OCI-LY7 (cell line): ENCODE results near the genes PCYT1B, POLA1, MAGEB18 and FTHL17.

- PRO-cap, result no peak
- RAMPAGE, long total RNA, result no peak
Measured at GRCh38 chrX:24117178-24117762, 32.3 kb upstream of the ZFX start.

- PRO-cap, result no peak
- RAMPAGE, long total RNA, result no peak
Measured at GRCh38 chrX:24148472-24148885, 1.1 kb upstream of the ZFX start.

GRCh38 chrX:24181970-24183107, 32.8 kb downstream of the ZFX start:
- PRO-cap, result no peak
- RAMPAGE, long total RNA, result no peak

- PRO-cap, result no peak
- RAMPAGE, long total RNA, result no peak
Measured at GRCh38 chrX:24190400-24191028, 41.0 kb downstream of the ZFX start.

GRCh38 chrX:24397035-24397498, 36.6 kb downstream of the SUPT20HL1 start:
- PRO-cap, result no peak
- RAMPAGE, long total RNA, result no peak

GRCh38 chrX:24646500-24647631, at the start of gene PCYT1B:
TSS of gene PCYT1B (minus strand) at chrX:24647347.
- PRO-cap, result no peak
- RAMPAGE, long total RNA, result no peak

DNA sequence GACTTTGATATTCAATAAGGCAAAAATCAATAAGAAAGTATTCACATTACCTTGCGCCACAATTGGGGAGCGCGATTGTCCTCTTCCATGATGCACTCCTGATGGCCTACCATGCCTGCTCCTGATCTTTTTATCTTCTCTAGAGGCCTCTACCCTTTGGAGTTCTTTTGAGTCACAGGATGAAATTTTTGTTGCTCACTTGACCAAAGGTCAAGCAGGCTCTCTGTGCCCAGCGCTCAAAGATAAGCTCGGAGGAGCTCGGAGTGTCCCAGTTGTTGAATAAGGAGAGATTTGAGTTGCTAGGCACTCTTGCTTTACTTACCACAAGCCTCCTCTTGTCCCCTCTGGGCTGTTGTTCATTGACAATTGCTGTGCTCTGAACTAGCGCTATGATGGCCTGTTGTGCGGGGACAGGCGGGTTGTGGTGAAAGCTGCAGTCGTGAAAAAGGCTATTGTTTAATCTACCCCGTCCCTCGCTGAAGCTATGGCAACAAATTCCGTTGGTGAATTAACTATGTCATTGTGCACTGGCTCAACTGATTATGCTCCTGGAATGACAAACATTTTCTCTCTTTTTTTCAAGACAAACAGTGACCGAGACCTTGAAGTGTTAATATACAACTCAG, 21.1 kb upstream of the POLA1 start:
- PRO-cap, result no peak
- RAMPAGE, long total RNA, result no peak

- PRO-cap, result bidirectional peak, plus-strand start at chrX:24693921, minus-strand start at chrX:24693753
- RAMPAGE, long total RNA, result no peak
Measured at GRCh38 chrX:24693230-24694458, at the start of gene POLA1. TSS of gene POLA1 (plus strand) at chrX:24693918.

DNA sequence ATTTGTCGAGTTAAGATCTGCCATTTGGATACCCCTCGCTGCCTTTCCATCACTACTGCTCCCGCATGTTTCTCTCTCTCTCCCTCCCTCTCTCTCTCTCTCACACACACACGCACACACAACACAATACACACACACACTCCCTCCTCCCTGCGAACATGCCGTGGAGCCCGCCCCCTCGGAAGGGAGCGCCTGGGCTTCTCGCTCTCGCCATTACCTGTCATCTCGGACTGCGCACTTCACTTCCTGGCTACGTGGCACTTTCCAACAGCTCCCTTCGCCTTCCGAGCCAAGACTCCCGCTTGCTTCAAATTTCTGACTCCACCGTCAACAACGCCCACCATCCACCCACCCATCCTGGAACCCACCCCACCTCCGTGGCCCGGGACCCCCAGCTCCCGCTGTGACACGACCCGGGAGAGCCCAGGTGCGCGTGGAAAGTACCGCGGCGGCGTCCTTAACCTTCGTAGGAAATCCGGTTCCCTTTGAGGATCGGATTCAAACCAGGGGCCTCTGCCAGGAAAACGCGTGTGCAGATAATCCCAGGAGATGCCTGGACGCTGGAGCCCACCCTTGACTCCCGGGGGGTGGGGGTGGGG, 12.6 kb downstream of the ARX start:
- PRO-cap, result no peak
- RAMPAGE, long total RNA, result no peak

GRCh38 chrX:25352213-25352472, 336.4 kb upstream of the ARX start:
- PRO-cap, result no peak
- RAMPAGE, long total RNA, result no peak

- PRO-cap, result no peak
- RAMPAGE, long total RNA, result no peak
Measured at GRCh38 chrX:26138249-26138558, at the start of gene MAGEB18. TSS of gene MAGEB18 (plus strand) at chrX:26138343.

DNA sequence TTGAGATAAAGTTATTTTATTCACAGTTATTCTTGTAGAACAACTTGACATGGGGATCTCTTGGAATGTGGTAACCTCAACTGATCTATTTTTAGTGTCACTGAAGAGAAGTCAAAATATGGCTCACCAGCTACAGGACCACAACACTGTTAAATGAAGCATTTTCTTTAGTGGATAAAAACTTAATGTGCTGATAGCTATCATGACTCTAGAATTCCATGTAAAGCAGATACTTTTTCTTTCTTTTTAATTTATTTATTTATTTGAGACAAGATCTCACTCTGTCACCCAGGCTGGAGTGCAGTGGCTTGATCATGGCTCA, 289.9 kb upstream of the DCAF8L1 start:
- PRO-cap, result no peak
- RAMPAGE, long total RNA, result no peak

DNA sequence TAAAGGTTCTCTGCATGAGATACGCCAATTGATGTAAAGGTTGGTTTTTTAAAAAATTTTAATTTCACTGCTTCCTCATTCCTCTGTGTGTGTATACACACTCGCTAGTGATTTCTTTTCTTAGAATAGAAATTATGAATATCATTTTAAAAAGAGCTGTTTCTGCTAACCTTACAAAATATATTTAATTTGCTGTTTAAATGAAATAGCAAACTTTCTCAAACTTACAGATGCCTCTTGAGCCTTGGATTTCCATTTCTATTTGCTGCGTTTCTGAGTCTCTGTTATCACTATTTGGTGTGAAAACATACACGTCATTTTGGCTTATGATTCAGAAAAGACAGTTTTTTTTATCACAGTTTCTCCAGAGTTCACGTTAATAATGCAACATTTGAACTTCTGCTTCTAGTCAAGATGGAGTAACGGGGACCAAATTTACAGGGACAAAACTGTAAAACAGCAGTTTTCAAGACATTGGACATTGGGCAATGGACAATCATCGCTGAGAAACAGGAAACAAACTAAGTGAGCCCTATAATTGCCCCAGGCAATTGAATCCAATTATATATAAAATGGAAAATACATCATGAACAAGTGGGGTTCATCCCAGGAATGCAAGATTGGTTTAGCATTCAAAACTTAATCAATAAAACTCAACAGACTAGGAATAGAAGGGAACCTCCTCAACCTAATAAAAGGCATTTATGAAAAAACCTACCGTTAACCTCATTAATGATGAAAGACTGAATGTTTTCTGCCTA, 36.1 kb upstream of the TASL start:
- PRO-cap, result no peak
- RAMPAGE, long total RNA, result no peak

DNA sequence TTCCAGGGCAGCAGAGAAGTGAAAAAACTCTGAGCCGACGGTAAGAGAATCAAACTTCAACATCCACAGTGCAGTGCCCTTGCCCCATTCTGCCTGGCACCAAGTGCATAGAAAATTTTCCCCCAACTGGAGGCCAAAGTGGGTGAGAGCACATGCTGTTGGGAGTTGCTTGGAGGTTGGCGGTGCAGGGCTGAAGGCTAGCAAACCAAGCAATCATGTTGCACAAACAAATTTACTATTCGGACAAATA, 36.1 kb upstream of the GK start:
- PRO-cap, result no peak
- RAMPAGE, long total RNA, result no peak

DNA sequence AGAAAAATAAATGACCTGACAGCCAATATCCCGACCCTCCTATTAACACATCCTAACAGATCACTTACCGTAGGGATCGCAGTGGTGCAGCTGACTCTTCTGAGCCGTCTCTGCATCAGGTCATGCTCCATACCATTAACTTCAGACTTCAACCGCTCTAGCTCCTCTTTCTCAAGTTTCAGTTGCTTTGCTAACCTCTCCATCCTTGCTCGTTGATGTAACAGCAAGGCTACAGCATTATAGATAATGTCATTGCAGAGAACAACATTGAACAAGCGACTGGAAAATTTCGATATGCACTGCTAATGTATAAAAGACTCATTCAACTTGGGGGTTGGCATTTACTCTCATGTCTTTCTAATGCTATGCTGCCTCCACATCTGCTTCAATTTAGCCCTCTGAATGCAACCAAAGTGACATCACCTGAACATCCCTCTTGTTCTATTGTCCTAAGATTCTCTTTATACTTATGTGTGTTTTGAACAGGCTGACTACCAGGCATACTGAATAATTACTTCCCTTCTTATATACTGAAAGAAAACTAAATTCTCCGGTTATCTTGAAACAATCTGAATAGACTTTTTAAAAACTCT, 36.2 kb downstream of the TAB3 start:
- PRO-cap, result no peak
- RAMPAGE, long total RNA, result no peak

DNA sequence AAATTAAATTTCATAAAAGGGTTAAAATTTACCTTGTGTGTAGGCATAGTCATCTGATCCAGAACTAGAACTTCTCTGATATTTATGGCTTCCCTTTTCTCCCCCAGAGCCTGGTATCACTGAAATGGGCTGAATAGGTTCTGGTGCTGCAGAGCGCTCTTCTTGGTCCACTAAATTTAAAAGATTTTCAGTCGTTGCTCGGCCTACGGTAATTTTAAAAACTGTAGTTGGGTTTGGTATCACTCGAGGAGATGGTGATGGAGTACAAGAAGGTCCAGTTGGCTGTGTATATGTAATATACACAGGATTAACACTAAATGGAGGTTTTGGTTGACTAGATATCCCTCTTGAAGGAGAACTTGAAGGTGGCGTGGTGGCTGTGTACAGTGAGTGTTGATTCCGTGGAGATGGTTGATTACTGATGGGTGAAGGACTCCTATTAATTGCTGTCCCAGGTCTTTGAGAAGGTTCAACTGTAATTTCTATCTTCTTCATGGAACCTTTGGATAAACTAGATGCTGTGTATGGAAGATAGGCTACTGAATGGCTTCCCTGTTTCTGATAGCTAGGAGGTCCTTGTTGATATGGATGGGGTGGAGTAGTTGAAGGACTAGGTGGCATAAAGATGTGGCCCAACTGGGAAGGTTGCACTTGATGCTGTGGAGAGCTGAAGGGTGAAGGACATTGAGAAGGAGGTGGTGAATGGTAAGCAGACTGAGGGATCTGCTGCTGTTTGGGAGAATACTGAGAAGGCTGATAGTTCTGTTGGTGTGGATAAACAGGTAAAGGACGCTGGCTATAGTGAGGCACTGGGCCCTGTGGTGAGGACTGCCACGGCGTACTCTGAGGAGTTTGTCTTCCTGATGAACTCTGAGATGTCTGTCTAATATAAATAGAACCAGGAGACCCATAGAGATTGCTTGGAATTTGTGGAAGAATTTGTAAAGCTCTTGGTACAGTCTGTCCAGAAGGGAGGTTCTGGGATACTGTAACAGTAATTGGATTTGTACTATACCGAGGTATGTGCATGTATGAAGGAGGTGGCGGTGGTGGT, 34.6 kb downstream of the TAB3 start:
- PRO-cap, result no peak
- RAMPAGE, long total RNA, result no peak

GRCh38 chrX:31071931-31072326, at the start of gene FTHL17:
TSS of gene FTHL17 (minus strand) at chrX:31072041.
- PRO-cap, result no peak
- RAMPAGE, long total RNA, result no peak

DNA sequence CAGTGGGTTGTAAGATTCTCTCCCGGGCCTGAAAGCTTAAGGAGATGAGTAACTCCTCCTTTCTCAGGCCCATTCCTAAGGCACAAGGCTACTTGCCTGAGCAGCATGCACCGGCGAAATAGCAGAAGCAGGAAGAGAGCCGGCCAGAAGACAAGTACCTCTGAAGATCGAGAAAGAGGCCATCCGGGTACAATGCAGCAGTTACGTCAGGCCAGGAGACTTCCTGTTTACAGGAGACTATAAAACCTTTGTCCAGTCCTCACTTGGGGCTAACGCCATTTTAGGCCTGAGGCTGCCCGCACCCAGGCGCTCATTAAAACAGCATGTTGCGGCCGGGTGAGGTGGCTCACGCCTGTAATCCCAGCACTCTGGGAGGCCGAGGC, 790.9 kb upstream of the FTHL17 start:
- PRO-cap, result no peak
- RAMPAGE, long total RNA, result no peak

GRCh38 chrX:32854038-32854419, 357.3 kb downstream of the DMD start:
- PRO-cap, result no peak
- RAMPAGE, long total RNA, result no peak

DNA sequence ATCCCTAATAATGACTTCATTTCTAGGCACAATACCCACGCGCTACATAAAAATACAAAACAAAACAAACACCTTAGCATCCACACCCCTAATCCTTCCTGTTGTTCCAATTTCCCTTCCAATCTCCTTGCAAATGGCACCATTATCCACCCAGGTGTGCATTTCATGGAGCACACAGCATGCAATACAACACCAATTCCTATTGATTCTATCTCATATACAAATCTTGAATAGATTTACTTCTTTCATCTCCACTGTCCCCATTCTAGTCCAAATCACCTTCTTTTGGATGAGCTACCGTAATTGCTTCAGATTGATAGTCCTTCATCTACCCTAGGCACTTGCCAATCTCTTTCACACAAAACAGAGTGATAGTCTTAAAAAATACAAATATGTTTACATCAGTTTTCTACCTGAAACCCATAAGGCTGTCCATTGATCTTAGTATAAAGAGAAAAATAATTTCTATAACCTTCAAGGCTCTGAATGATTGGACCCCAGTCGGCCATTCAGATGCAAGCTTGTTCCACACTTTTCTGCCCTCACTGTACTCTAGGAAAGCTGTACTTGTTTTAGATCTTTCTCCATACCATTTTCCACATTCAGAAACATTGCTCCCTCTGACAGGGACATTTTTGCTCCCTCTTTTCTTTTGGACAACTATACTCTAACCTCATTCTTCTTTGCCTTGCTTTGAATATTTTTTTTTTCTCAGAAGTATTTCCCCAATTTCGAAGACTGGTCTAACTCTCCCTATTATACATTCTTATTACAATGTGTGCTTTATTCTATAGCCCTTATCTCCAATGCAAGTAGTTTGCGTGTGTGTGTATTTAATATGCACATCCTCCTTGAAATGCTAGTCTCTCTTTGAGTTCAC, 7.3 kb downstream of the DMD start:
- PRO-cap, result no peak
- RAMPAGE, long total RNA, result no peak